ENCODE data around the gene SETDB2.

DNA sequence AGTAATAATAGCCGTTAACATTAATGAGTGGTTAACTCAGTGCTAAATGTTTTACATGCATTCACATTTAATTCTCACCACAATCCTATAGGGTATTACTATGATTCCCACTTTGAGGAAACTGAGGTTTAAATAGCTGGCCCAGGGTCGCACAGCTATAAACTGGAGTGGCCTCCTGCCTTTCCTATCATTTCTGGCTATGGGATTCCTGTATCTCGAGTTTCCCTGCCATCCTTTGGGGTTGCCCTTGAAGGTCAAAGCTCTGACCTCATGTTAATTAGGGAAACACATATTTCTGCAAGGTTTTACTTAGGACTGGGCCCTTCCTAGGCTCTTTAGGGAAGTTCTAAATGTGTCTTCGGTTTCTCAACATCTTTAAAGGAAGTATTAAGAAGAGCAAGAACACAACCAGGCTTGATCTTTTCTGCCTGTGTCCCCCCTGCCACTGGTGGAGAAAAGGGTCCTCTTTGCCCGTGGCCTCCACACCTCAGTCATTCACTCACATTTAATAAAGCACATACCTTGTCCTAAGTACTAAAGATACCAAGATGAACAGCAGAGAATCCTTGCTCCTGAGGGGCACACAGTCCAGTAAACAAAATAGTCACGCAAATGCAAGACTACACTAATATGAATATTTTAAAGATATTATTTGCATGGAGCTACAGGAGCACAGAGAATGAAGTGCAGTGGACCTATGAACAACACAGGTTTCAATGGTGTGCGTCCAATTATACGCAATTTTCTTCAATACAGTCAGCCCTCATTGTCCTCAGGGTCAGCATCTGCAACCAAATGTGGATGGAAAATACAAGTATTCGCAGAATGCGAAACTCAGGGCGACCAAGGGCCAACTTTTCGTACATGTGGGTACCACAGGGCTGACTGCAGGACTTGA, 10.6 kb downstream of the LCP1 start:
- PRO-cap = no peak

GRCh38 chr13:46202397-46202757, 9.4 kb upstream of the LRRC63 start:
- PRO-cap = no peak

- PRO-cap = no peak
These were observed 102.8 kb downstream of the LRCH1 start for GRCh38 chr13:46655808-46656211.

DNA sequence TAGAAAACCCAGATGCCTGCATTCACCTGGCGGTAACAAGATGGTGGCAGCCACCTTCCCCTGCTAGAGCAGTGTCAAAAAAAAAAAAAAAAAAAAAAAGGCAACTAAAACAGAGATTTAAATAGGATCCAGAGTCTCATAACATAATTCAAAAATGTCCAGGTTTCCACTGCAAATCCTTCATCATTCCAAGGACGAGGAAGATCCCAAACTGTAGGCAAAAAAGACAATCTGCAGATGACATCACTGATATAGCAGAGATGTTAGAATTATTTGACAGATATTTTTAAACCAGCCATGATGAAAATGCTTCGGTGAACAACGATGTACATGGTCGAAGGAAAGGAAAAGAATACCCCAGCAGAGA, 70.2 kb downstream of the ESD start:
- PRO-cap = no peak

- PRO-cap = no peak
These were observed 437.2 kb upstream of the HTR2A start for GRCh38 chr13:47334061-47334366.

DNA sequence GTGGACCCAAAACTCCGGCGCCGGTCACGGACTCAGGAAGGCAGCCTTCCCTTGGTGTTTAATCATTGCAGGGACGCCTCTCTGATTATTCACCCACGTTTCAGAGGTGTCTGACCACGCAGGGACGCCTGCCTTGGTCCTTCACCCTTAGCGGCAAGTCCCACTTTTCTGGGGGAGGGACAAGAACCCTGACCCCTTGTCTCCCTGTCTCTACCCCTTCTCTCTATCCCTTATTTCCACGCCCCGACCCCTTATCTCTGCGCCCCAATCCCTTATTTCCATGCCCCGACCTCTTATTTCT, 19.5 kb downstream of the NUDT15 start:
- PRO-cap = no peak

DNA sequence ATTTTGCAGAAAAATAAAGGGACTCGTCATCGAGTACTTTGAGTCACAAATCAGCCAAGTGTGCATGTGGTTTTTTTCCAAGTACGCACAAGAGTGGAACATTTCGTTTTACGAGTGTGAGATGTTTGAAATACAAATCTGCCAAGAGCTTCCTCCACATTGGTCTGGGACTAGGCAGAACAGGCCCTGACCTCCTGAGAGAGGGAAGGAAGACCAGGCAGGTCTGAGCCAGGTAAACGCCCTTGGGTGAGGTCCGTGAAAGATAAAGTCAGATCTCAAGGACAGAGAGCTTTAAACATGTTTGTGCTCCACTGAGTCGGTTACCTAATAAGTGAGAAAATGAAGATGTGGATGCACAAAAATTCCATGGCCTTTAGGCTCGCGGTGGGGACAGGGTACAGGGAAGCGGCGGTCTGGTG, 530 bp upstream of the ITM2B start:
- PRO-cap = unidirectional peak, plus-strand start at position 367 of the sequence

DNA sequence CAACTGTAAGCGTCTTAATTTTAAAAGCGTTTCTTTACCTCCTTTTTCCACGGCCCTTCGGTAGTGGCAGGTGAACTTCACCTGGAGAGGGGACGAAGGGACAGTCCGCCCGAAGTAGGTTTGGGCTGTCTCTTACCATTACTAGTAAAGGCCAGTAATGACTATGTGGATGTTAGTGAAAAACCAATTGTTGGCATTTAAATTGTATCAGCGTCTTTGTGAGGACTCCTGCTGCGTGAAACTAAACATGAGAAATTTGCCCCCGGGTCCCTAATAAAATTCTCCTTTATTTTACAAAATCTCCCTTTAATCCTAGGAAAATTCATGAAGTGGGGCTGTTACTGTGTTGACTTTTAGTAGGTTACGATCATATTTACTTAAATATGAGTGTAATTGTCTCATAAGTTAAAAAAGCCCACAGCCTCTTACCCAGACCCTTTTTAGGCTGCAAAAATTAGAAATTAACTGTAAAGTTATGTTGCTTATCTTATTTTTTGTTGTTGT, 1.0 kb downstream of the ITM2B start:
- PRO-cap = unidirectional peak, minus-strand start at position 165 of the sequence

DNA sequence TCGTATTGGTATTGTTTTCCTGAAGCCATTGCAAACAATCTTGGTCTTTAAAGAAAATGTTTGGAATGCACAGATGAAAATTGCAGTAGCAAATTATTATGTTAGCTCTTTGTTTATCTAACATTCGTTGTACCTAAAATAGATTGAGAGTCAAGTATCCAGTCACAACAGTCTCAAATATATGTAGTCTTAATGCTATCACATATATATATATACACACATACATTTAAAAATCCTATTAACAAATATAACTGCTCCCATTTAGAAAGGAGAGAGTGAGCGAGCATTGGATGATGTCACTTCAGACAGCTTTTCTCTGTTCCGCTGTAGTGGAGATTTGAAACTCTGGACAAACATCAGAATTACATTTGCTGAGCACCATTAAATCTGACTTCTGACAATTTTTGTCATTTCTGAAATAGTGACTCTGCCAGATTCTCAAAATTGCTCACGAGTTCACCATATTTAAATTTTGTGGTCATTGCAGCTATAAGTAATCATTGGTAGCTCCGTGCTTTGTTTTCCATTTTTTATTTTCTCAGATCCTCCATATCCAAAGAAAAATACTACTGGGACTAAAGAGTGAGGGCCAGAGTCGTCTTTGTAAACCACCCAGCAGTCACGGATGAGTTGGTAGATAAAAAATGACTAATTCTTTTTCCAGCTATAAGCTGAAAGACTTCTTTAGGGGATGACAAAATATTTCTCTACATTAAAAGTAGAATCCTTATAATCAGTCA, 2.0 kb downstream of the ITM2B start:
- PRO-cap = no peak

GRCh38 chr13:48248882-48249429, 15.9 kb downstream of the ITM2B start:
- PRO-cap = no peak

DNA sequence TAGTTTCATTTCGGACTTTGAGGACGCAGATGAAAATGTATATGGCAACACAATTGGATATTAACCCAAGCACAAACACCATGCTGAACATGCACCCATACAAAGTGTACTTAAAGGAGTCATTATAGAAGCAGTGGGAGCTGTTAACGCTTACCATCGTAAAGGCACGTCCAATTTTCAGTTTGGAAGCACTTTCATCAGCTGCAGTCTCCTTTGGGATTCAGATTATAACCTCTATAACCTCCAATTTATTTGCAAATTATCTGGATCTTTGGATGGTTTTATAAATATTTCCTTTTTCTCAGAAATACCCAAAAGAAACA, 685 bp downstream of the LPAR6 start:
- PRO-cap = no peak

GRCh38 chr13:48954078-48954524, 21.6 kb upstream of the FNDC3A start:
- PRO-cap = no peak

- PRO-cap = unidirectional peak, minus-strand start at chr13:49187750
These were observed 32.6 kb upstream of the MLNR start for GRCh38 chr13:49187576-49187998.

DNA sequence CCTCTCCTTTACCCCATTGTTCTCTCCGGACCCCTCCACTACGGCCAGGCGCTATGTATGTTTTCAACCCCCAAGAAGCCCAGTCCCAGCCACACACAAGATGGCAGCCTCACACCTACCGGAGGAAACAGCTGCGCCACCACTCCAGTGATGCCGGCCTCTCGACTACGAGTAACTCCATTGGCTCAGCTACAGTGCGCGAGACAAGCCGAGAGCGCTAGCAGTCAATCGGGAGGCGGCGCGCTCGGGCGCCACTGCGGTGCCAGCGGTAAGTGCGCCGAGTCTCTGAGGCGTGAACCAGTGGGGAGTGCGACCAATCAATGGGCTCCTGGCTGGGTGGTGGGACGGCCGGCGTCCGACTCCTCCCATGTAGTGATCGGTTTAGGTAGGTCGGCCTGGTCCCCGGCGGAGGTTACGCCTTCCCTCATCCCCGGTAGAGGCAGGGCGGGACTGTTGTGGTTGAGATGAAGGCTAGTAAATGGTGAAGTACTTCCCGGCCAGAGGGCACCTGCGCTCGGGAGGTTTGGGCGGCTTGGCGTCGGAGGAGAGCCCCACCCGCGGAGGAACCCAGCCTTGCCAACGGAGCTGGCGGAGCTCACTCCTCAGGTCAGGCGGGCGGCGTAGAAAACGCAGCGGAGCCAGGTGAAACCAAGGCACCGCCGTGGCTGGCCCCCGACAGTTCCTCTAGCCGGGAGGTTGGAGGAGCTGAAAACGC, at the start of gene SETDB2:
Gene SETDB2, plus strand, starts transcription at position 408 of the 715 bp plus-strand sequence.
- PRO-cap = bidirectional peak, plus-strand start at position 427 of the sequence, minus-strand start at position 182 of the sequence; bidirectional peak, plus-strand start at position 598 of the sequence, minus-strand start at position 624 of the sequence; bidirectional peak, plus-strand start at position 675 of the sequence, minus-strand start at position 684 of the sequence

DNA sequence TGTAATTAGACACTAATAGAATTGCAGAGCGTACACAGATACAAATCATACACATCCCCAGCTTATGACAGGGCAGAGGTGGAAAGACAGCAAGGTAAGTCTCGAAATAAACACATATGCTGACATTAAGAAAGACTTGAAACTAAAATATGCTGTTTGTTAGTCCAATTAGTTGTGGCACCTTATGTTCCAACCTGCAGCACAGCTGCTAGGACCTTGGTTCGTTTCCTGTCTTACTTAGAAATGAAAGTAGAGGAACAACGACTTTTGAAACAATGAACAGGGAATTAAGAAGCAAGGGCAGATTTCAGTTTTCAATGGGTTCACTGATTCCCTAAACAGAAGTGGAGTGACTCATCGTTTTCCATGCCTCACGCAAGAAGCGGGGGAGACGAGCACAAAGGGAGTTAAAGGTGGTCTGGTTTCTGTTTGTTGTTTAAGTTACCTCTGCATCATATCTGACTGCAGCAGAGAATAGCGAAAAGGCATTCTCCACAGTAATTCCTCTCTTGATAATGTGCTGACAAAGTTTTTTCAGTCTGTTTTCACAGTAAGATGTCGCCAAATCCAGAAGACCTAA, 44.8 kb downstream of the PHF11 start:
- PRO-cap = bidirectional peak, plus-strand start at position 398 of the sequence, minus-strand start at position 244 of the sequence

DNA sequence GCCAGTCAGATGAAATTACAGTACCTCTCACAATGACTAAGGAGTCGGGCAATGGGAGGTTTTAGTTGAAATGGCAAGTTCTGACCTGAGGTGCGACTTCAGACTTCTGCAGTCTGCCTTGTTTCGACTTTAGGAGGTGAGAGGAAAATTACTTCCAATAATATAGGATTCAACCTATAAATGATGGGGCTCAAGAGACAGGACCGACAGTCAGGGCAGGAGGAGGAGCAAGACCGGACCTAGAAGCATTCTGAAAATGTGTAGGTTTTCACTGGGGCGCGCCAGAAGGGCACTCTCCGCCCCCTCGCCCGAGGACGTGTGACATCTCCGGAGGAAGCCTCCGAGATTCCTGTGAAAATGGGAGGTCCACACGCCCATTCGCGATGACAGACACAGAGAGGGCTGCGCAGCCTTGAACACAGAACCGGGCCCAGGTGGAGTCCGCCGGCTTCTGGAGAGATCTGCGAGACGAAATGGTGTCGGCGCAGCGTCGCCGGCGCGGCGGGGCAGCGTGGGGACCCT, 547 bp downstream of the SPRYD7 start:
- PRO-cap = unidirectional peak, plus-strand start at position 209 of the sequence

- PRO-cap = no peak
These were observed 20.2 kb upstream of the SPRYD7 start for GRCh38 chr13:49956196-49956917.

GRCh38 chr13:50011991-50012641, 3.1 kb upstream of the KCNRG start:
- PRO-cap = no peak

- PRO-cap = no peak
These were observed 64.8 kb downstream of the KCNRG start for GRCh38 chr13:50080066-50080392.

GRCh38 chr13:50126604-50126868, 111.3 kb downstream of the KCNRG start:
- PRO-cap = no peak

Measured in H9 (cell line).